ENCODE measurements around the gene NET1.

- PRO-cap, result no peak
- RAMPAGE, long total RNA, 4 experiments, result no peak in any of the 4 experiments
Measured at GRCh38 chr10:5095870-5096093, 1.6 kb downstream of the AKR1C3 start.

GRCh38 chr10:5291549-5292967 is 72.7 kb upstream of the UCN3 start:
- PRO-cap, result bidirectional peak, plus-strand start at chr10:5292027, minus-strand start at chr10:5291824
- RAMPAGE, long total RNA, 4 experiments, result no peak in any of the 4 experiments

- PRO-cap, result no peak
- RAMPAGE, long total RNA, 4 experiments, result no peak in any of the 4 experiments
Measured at GRCh38 chr10:5360277-5360660, 4.5 kb upstream of the UCN3 start.

- PRO-cap, result unidirectional peak, plus-strand start at chr10:5412557; unidirectional peak, plus-strand start at chr10:5412678
- RAMPAGE, long total RNA, 4 experiments, result start-site peak on the plus strand in 4 of 4 experiments, at chr10:5412572-5412835 at its widest, 366 to 1,114 reads per replicate
Measured at GRCh38 chr10:5412105-5412932, at the start of gene NET1. TSS of gene NET1 (plus strand) at chr10:5412557.

- PRO-cap, result no peak
- RAMPAGE, long total RNA, 4 experiments, result no peak in any of the 4 experiments
Measured at GRCh38 chr10:5452120-5452661, 39.8 kb downstream of the NET1 start.

DNA sequence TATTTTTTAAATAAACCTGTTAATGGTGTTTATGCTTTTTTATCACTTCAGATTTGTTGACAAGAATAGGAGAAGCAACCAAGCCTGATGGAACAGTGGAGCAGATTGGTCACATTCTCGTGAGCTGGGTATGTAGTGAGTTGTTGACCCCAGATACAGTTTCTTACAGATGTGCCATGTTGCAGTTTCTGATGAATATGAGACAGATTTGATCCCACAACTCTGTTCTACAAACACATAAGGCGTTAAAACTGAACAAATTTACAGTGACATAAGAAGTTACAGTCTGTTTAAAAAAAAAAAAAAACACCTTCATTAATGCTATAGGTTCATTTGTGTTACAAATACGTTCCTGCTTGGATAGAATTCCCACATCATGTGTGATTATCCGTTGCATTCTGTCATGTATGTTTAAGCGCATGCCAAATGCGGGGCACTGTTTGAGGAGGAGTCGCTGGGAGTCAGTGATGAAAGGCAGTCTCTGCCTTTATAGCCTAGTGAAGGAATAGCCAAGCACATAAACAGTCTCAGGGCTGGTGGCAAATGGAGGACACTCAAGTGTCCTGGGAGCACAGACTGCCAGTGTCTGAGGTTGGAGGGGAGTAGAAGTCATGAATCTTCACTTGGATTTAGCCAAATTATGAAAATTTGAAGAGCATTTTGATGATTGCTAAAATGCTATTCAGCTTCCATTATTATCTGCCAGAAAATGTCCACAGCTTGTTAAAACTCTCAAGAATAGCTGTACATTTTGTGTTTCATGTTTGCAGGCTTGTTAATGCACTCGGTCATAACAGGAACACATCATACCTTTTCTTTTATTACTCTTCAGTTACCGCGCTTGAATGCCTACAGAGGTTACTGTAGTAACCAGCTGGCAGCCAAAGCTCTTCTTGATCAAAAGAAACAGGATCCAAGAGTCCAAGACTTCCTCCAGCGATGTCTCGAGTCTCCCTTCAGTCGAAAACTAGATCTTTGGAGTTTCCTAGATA is 41.4 kb downstream of the NET1 start:
- PRO-cap, result no peak
- RAMPAGE, long total RNA, 4 experiments, result no peak in any of the 4 experiments

GRCh38 chr10:5477964-5478725 is 21.2 kb downstream of the CALML5 start:
- PRO-cap, result no peak
- RAMPAGE, long total RNA, 4 experiments, result no peak in any of the 4 experiments

- PRO-cap, result no peak
- RAMPAGE, long total RNA, 4 experiments, result no peak in any of the 4 experiments
Measured at GRCh38 chr10:5503436-5504038, 4.2 kb upstream of the CALML5 start.

- PRO-cap, result no peak
- RAMPAGE, long total RNA, 4 experiments, result no peak in any of the 4 experiments
Measured at GRCh38 chr10:5546704-5547441, 22.1 kb downstream of the CALML3 start.

DNA sequence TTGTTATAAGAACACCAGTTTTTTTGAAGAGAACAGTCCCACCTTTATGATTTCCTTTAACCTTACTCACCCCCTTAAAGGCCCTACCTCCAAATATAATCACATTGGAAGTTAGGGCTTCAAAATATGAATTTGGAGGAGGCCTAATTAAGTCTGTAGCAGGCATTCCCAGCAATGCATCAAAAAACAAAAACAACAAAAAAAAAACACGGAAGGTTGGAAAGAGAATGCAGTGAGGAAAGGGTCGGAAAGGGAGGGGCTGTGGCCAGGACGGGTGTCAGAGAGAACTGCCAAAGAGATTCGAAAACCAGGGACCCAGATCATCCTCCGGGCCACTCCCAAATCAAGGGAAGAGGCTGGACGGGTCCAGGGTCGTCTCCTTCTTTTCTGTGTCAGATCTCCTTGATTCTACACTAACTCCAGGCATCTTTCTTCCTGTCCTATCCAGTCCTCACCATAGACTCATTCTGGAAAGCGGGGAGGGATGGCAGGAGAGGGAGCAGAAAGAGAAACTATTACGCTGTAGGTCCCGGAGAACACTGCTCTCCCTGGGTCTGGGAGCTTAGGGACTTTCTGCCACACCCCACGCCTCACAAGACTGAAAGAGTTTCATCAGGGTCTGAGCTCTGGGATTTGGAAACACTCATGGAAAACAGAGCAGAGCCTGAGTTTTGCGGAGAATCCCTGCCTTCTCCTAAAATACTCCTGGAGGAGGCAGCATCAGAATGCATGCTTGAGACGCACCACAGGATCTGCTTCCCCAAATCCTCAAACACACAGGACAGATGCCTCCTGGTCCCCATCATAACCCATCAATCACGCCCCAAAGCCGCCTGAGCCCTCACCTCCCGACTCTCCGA is 38.2 kb downstream of the ASB13 start:
- PRO-cap, result bidirectional peak, plus-strand start at position 515 of the sequence, minus-strand start at position 464 of the sequence; bidirectional peak, plus-strand start at position 593 of the sequence, minus-strand start at position 541 of the sequence
- RAMPAGE, long total RNA, 4 experiments, result no peak in any of the 4 experiments

DNA sequence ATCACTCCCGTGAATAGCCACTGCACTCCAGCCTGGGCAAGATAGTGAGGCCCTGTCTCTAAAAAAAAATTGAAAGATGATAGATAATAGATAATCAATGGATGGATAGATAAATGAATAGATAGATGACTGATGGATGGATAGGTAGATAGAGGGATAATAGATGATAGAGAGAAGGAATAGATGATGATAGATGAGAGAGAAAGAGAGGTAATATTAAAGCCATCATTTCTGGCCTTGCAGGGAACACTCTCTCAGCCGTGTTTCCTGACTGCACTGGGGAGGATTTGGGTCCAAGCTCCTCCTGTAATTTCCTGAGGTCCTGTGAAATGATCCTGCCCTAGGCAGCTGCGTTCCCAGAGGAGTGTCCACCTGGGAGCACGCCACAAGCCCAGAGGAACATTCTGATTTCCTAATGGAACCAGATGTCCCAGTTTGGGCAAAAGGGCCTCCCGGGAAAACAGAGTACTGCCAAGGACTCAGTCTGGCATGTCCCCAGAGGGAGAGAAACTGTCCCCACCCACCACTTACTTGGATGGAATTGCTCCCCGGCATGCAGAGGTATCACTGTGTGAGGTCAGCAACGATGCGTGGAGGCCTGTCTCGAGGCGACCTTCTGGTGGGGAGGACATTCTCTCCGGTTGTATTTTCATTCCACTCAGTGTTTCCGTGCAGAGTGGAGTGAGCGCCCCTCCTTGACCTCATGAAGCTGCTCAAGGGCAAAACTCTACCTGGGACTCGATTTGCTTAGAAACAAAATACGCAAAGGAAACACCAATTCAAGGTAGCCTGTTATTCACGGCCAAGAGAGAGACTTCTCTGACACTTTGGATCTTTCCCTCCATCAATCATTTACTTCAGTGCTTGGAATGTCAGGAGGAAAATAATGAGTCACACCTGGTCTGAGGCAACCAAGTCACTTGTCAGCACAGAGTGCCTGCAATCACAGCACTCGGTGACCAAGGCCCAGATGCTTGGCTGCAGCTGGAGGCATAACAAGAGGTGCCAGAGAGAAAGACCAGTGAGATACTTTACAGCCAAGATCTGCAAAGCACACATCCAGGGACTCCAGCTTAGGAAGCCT is 34.4 kb downstream of the ASB13 start:
- PRO-cap, result bidirectional peak, plus-strand start at position 558 of the sequence, minus-strand start at position 278 of the sequence
- RAMPAGE, long total RNA, 4 experiments, result no peak in any of the 4 experiments

DNA sequence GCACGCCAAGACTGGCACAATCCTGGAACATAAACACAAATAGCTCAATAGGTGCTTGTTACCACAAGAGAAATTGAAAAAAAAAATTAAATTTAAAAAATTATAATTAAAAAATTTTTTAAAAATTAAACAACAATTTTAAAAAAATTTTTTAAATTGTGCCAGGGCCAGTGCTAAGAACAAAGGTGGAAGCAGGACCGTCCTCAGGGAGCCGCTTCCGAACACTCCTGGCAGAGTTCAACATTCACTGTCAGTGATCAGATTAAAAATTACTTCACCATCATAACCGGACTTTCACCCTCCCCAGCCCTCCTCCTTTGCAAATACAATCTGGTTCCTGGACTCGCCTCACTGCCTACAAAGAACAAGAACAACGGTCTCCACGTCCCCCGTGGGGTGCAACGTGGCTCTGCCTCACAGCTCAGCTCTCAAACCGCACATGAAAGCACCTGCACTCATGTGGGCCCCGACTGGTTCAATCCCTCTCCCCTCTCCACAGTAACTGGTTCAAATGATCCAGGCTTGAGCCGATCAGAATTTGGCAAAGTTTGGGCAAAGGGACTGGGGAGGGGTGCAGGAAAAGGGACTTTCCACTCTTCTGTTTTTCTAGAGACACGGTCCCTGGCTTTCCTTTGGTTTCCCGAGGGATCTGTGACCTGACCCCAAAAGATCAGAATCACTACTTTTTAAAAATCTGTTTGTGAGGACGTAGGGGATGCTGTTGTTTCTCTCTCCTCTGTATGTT is 21.1 kb downstream of the ASB13 start:
- PRO-cap, result bidirectional peak, plus-strand start at position 348 of the sequence, minus-strand start at position 225 of the sequence
- RAMPAGE, long total RNA, 4 experiments, result no peak in any of the 4 experiments

DNA sequence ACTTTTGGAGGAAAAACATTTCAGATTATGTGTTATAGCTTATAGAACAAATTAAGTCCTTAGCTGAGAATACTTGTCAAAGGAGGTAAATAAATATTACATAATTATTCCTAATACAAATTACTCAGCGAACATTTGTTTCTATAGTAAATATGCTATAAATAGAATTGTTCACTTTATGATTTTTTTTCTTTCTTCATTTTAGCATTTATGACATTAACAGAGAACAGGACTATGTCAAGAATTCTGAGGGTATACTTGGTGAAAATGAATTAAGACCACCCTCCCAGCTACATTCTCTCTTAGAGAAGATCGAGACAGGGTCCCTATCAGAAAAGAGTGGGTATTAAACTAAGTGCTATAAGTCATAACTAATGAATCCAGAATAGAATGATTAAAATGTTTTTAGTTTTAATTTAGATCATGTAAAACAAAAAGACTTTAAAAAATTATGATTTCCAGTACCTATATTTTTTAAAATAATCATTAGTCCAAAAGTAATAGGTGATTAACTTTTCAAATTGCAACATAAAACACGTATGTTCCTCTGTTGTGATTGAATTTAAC is 24.8 kb downstream of the TASOR2 start:
- PRO-cap, result no peak
- RAMPAGE, long total RNA, 4 experiments, result start-site peak on the plus strand in 1 of 4 experiments, centred at position 196 of the sequence, 13 reads per replicate

GRCh38 chr10:5813989-5815116 is 1.1 kb upstream of the GDI2 start:
- PRO-cap, result unidirectional peak, plus-strand start at chr10:5814081
- RAMPAGE, long total RNA, 4 experiments, result no peak in any of the 4 experiments

DNA sequence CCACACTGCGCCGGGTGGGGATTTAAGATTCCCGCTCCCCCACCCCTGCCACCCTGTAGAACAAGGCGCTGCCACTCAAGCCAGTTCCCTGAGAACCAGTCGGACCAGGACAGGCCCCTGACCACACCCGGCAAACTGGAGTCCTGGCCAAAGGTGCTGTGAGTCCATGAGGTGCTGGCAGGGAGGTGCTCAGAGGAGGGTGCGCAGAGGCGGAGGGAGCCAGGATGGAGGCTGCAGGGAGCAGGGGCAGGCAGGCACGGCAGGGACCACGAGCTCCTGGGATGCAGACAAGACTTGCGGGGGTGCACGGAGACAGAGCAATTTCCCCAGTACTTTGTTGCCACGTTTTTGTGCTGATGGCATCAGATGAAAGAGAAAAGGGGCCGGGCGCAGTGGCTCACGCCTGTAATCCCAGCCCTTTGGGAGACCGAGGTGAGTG is 19.8 kb upstream of the GDI2 start:
- PRO-cap, result no peak
- RAMPAGE, long total RNA, 4 experiments, result no peak in any of the 4 experiments

- PRO-cap, result unidirectional peak, plus-strand start at chr10:5840400
- RAMPAGE, long total RNA, 4 experiments, result no peak in any of the 4 experiments
Measured at GRCh38 chr10:5840012-5840820, 27.0 kb upstream of the GDI2 start.

DNA sequence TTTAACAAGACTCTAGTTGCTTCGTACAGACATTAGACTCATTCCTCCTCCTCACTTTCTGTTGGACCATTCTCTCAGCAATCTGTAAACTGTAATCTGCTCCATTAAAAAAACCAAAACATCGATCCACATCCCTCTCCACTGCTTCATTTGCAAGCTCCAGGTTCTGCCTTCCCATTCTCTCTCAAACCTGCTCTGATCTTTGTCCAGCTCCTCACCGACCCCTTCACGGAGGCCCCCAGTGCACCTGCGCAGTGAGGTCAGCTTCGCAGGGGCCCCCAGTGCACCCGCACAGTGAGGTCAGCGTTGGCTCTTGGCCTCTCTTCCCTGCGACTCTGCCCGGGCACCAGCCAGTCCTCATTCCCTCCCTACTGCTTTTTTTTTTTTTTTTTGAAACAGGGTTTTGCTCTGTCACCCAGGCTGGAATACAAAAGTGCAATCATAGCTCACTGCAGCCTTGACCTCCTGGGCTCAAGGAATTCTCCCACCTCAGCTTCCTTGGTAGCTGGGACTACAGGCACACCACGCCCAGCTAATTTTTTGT is 19.6 kb downstream of the ANKRD16 start:
- PRO-cap, result no peak
- RAMPAGE, long total RNA, 4 experiments, result start-site peak on the minus strand in 1 of 4 experiments, centred at position 373 of the sequence, 7 reads per replicate

DNA sequence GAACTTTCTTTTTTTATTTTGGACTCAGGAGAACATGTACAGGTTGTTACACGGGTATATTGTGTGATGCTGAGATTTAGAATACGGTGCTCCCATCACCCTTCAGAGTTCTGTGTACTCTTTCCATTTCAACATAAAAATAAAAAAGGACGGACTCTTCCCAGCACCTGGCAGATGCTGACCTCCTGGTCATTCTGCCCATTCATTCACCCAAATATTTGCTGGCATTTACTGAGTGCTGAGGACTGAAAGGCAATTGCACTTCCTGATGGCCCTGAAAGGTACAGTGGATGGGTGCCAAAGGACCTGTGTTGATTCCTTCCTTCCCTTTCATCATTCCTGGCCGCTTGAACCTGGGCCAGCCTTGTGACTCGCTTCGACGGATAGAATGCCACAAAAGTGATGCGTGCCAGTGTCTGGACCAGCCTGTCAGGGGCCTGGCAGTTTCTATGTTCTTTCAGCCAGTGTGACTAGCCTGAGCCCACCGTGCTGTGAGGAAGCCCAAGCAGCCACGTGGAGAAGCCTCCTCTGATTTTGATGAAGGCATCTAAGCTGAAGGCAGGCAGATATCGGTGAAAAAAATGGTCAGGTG is 27.0 kb downstream of the IL15RA start:
- PRO-cap, result no peak
- RAMPAGE, long total RNA, 4 experiments, result no peak in any of the 4 experiments

DNA sequence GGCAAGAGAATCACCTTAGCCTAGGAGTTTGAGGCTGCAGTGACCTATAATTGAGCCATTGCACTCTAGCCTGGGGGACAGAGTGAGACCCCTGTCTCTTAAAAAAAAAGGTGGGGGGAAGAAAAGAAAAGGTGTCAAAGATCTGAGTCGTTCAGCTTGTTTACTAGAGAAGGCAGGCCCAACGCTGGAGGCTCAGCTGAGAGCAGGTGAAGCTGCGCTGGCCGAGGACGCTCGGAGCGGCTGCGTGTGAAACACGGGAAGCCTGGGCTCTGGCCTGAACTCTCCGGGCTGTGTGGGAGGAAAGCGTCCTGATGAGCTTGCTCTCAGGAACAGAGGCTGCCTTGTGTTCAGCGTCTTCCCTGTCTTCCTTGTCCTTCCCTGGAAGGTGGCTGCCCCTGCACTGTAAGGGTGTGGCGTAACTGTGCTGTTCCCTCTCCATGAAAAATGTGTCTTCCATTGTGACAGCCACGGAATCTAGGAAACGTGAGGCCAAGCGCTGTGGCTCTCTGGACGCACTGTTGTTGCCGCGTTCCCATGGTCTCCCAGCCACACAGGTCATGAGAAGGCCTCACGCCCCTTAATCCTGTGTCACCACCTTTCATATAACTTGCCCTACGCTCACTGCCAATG is 15.9 kb downstream of the IL15RA start:
- PRO-cap, result no peak
- RAMPAGE, long total RNA, 4 experiments, result no peak in any of the 4 experiments

GRCh38 chr10:6052484-6053134 is 9.6 kb downstream of the IL2RA start:
- PRO-cap, result no peak
- RAMPAGE, long total RNA, 4 experiments, result no peak in any of the 4 experiments